Mesothelial cell of epicardium (in vitro differentiated cells): ENCODE data around the genes CHN1 and ATP5MC3.

DNA sequence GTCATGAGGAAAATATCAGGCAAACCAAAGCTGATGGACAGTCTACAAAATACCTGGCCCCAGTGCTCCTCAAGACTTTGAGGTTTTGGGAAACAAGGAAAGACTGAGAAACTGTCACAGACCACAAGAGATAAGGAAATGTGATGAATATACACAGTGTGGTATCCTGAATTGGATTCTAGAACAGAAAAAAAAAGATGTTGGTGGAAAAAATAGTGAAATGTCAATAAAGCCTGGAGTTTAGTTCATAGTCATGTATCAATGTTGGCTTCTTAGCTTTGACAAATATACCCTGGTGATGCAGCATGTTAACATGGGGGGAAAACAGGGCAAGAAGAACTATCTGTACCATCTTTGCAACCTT is 28.7 kb downstream of the MAP3K20 start:
- PRO-cap, result no peak

- PRO-cap, result no peak
Measured at GRCh38 chr2:173192064-173192539, 116.5 kb downstream of the MAP3K20 start.

DNA sequence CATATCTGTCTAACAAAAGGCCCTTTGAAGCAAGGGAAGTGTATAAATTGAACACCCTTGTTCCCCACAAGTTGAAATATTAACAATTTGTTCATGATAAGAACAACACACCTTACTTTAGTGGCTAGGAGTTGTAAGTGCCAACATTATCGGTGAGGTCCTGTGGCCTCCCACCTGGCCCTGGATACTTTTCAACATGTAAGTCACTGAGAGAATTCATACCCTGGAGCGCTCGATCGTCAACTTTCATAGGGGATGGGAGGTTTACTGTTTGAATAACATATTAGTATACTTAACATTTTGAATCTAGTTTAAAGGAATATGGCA is 116.2 kb upstream of the CDCA7 start:
- PRO-cap, result no peak

DNA sequence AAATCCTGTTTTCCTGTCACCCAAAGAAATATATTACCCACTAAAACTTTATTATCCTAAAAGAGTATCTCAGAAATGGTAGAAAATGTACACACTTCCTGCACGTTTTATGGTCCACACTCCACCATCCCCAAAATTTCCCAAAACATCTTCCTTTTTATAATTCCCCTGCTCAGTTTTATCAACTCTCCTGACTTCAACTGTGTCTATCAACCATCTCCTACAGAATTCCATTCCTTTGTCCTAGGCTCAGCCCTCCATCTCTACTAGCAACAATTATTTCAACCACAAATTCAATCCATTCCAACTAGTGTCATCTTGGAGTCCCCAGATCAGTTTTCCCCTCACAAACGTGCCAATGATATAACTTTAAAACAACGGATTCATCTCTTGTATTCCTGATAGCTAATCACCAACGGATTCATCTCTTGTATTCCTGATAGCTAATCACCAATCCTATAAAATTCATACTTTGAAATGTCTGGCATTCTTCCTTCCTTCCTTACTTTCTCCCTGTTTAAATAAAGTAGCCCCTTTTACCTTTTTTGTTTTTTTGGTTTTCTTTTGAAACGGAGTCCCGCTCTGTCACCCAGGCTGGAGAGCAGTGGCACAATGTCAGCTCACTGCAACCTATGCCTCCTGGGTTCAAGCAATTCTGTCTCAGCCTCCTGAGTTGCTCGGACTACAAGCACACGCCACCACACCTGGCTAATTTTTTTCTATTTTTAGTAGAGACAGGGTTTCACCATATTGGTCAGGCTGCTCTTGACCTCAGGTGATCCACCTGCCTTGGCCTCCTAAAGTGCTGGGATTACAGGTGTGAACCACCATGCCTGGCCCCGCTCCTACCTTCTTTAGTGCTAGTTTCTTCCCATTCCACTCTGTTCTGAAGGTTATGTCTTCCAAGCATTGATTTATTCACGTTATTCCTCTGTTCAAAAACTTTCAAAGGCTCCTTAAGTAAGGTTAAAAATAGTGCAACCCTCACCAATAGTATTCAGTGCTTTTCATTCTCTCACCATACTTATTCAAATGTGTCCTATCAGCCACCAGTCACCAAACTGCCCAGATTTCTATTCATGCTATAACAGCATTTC is 29.3 kb downstream of the SP3 start:
- PRO-cap, result no peak

GRCh38 chr2:174036048-174036468 is 70.9 kb upstream of the SP3 start:
- PRO-cap, result no peak

DNA sequence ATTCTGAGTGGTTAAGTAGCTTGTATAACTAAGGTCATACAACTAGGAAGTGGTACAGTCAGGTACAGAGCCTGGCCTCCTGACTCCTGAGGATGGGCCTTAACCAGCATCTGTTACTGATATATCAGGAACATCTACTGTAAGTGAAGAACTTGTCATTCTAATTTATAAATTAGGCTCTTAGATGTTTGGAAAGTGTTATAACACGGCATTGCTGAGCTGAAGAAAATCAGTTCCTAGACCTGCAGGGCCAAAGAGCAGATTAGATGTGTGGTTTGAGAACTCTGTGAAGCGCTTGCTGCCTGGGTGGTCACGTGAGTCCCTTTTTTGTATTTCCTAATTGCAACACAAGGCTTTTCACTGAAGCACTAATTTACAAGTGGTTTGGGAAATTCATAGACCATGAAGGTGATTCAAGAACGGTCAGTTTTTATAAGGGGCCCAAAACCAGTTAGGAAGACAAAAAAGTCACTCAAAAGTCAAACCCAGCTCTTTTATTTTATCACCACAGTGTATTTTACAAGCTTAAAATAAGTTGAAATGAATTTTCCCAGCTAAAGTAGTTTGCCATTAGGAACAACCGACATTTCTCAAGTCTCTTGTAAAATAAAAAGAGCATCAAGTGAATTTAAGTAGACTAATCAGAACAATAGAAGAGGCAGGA is 106.9 kb upstream of the SP3 start:
- PRO-cap, result no peak

DNA sequence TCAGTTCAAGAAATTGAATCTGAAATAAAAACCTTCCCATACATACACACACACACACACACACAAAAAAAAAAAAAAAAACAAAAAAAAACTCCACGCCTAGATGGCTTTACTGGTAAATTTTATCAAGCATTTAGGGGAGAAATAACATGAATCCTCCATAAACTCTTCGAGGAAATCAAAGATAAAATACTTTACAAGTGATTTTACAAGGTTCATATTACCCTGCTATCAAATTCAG is 74.4 kb downstream of the OLA1 start:
- PRO-cap, result no peak

- PRO-cap, result no peak
Measured at GRCh38 chr2:174229323-174229819, 19.0 kb downstream of the OLA1 start.

- PRO-cap, result no peak
Measured at GRCh38 chr2:174511552-174512025, 24.8 kb upstream of the GPR155 start.

DNA sequence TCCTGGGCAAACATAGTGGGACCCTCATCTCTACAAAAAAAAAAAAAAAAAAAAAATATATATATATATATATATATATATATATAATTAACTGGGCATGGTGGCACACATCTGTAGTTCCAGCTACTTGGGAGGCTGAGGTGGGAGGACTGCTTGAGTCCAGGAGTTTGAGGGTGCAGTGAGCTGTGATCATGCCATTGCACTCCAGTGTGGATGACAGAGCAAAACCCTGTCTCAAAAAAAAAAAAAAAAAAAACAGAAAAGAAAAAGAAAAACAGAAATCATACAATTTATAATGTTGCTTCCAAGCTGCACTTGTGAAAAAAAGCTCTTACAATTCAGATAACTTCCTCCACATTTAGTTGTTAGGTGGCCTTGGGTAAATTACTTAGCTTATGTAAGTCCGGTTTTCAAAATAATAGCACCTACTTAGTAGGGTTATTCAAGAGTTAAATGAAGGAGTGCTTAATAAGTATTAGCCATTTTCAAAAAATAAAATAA is 2.5 kb downstream of the WIPF1 start:
- PRO-cap, result no peak

- PRO-cap, result no peak
Measured at GRCh38 chr2:174763752-174764255, 468 bp downstream of the CHRNA1 start.

DNA sequence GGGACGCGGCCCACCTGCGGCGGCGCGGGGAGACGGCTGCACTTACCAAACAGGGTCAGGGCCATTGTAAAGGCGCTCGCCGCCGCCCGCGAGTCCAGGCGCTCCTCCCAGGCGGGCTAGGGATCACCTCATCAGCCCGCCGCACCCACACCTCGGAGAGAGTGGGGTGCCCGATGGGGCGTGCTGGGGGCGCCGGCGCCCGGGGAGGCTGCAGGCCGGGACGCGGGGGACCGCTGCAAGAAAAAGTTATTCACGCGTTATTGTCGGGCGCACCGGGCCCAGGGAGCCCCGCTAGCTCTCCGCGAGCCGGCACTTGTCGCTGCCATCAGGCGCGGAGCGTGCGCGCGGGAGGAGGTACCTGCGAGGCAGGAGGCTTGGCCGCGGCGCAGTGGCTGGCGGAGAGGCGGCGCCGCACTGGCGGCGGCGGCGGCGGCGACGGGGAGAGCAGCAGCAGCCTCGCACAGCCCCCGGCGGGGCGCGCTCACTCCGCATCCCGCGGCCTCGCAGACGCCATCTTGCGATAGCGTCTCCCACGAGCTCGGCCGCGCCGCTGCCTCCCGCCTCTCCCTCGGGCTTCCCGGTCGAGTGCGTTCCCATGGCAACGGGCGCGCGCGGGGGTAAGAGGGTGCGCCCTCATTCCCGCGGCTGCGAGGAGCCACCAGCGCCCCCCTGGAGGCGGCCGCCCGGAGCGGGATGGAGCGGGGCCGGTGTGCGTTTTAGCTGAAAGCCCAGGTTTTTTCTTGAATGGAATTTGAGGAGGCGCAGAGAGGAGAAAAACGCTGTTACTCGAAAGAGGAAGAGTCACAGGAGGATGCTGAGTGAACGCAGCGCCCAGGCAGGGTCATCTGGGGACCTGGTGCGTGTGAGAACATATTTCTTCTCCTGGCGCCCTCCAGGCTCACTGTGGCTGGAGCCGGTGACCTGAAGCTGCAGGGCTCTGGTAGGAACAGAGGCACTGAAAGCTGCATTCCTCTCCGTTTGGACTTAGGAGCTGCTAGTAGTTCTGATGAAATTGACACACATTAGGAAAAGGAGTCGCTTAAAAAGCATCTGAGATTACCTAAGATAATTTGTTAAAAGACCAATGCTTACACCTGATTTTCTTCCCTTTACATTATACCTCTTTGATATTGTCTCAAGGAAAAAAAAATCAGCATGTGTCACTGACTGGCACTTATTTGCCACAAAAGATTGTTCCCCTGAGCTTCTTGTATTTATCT is at the start of gene CHN1:
Gene CHN1 (minus strand): TSS at position 534 of the 1,220 bp plus-strand sequence.
- PRO-cap, result no peak

DNA sequence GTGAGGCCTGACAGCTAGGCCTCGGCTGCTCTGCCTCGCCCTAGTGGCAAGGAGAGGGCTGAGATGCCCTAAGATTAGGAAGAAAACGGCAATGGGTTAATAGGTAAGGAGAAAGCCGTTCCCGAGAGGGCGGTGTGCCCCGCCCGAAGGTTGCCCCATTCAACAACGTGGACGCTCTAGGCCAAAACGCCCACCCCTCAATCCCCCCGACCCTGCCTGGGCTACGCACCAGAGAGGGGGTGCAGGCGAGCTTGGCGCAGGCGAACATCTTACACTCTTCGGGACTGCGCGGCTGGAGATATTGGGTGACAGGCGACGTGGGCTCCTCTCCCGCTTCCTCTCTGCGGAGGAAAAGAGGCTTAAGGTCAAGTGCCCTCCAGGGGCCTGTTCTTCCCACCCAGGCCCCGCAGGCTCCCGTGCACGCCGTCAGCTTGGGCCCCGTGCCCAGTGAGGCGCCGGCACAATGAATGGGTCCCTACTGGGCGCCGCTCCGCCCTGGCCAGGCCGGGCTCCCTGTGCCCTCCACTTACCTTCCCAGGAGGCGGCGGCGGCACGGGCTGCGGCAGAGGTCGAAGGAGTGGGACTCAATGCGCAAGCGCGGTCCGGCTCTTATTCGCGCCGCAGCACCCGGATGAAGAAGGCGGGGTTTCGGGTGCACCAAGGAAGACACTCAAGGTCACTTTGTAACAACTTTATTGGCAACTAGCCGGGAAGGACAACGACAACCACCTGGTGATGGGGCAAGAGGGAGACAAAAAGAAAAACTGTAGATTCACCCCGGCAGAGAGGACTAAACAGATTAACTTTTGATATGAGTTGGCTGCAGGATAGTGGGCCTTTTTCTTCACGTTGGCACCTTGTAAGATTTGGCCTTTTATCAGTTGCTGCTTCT is at the start of gene ATP5MC3:
Gene ATP5MC3 (minus strand): TSS at position 585 of the 892 bp plus-strand sequence.
- PRO-cap, result bidirectional peak, plus-strand start at position 695 of the sequence, minus-strand start at position 585 of the sequence

- PRO-cap, result no peak
Measured at GRCh38 chr2:175787971-175788203, 214.2 kb downstream of the LNPK start.

- PRO-cap, result no peak
Measured at GRCh38 chr2:176079467-176080570, 3.9 kb downstream of the EVX2 start.

- PRO-cap, result no peak
Measured at GRCh38 chr2:176139494-176140091, 10.1 kb downstream of the HOXD8 start.

GRCh38 chr2:176148688-176149260 is 2.6 kb upstream of the HOXD4 start:
- PRO-cap, result no peak

DNA sequence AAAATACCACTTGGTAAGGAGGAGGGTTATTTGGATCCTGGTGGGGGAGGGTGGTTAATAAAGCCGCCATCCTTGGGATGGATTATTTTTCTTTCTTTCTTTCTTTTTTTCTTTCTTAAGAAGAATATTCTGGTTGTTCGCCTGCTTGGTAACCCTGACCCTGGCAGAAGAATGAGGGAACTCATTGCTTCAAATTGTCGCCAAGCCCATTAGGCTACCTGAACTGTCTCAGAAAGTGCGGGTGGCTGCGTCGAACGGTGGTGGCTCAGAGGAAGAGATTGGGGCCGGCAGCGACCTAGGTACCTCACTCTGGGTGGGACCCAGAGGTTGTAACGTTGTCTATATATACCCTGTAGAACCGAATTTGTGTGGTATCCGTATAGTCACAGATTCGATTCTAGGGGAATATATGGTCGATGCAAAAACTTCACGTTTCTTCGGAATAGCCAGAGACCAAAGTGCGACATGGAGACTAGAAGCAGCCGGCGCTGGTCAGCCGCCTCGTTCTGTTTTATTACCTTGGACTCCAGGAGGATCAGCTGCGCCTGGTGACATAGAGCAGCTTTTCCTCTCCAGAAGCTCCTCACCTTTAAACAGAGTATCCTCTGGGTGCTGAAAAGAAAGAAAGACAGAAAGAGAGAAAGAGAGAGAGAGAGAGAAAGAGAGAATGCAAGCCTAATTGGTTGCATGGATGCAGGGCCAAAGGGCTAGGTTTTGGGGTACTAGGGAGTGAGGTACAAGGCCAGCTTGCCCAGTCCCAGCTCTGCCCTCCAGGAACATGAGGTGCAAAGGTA is 1.2 kb upstream of the HOXD4 start:
- PRO-cap, result no peak

- PRO-cap, result no peak
Measured at GRCh38 chr2:176170448-176171040, 13.4 kb downstream of the HOXD3 start.

DNA sequence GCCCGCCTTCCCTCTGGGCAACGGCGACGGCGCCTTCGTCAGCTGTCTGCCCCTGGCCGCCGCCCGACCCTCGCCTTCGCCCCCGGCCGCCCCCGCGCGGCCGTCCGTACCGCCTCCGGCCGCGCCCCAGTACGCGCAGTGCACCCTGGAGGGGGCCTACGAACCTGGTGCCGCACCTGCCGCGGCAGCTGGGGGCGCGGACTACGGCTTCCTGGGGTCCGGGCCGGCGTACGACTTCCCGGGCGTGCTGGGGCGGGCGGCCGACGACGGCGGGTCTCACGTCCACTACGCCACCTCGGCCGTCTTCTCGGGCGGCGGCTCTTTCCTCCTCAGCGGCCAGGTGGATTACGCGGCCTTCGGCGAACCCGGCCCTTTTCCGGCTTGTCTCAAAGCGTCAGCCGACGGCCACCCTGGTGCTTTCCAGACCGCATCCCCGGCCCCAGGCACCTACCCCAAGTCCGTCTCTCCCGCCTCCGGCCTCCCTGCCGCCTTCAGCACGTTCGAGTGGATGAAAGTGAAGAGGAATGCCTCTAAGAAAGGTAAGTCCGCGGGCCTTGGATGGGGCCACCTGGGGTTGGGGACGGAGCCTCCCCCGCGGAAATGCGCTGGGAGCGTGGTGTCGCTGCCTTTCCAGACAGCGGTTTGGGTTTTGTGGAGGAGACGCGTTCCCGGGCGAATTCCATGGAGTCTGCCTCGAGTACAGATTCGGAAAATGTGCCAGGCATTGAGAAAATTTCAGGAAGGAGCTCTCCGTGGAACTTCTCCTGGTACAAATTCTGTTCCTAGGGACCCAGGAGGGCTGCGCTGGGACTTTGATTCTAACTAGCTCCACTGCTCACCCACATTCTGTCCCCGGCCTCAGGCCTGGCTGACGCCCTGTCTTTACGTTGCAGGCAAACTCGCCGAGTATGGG is 703 bp downstream of the HOXD1 start:
- PRO-cap, result no peak